Tibial nerve (tissue), 3 donors: Measurements from ENCODE around the genes OLFML2B, DDR2 and RGS5.

GRCh38 chr1:161499674-161500112 lies 5.6 kb upstream of the FCGR2A start:
- PRO-cap, result no peak
- RAMPAGE, long total RNA, 3 experiments, result no peak in any of the 3 experiments

DNA sequence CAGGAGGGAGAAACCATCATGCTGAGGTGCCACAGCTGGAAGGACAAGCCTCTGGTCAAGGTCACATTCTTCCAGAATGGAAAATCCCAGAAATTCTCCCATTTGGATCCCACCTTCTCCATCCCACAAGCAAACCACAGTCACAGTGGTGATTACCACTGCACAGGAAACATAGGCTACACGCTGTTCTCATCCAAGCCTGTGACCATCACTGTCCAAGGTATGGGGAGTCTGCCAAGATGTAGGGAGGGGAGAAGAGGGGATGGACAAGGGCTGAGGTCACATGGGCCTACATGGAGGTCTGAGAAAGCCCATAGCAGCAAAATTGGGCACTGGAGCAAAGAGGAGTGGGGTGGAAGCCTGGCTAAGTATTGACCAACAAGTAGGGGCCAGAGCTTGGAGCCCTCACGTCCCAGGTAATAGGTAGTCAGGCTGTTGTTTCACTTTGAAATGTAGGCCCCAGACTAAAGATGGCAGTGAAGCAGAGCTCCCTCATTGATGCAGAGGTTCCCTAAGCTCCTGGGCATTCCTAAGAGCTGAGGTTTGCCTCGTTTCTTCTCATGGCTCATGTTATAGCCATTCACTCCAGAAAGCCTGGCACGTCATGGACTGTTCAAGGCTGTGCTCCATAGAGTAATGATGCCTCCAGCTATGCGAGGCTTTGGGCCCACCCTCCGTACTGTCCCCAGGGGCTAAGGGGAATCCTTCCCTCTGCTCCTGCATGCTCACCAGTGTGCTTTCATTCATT lies 4.8 kb downstream of the FCGR2A start:
- PRO-cap, result no peak
- RAMPAGE, long total RNA, 3 experiments, result no peak in any of the 3 experiments

DNA sequence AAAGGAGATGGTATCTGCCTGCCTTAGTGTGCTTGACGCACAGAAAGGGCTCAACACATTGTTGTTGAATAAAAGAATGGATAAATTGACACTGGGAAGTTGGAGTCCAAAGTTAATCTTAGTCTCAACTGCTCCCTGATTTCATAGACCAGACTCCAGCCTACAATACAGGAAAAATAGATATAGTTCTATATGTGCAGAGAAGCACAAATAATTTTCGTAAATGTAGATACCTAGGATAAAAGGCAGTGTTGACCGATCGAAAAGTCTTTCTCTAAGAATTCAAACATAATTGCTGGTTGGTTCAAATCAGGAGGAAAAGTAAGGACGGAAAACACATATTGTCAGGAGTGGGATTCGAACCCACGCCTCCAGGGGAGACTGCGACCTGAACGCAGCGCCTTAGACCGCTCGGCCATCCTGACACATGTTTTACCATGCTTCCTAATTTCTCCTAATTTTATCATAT lies 5.7 kb downstream of the HSPA6 start:
- PRO-cap, result no peak
- RAMPAGE, long total RNA, 3 experiments, result no peak in any of the 3 experiments

DNA sequence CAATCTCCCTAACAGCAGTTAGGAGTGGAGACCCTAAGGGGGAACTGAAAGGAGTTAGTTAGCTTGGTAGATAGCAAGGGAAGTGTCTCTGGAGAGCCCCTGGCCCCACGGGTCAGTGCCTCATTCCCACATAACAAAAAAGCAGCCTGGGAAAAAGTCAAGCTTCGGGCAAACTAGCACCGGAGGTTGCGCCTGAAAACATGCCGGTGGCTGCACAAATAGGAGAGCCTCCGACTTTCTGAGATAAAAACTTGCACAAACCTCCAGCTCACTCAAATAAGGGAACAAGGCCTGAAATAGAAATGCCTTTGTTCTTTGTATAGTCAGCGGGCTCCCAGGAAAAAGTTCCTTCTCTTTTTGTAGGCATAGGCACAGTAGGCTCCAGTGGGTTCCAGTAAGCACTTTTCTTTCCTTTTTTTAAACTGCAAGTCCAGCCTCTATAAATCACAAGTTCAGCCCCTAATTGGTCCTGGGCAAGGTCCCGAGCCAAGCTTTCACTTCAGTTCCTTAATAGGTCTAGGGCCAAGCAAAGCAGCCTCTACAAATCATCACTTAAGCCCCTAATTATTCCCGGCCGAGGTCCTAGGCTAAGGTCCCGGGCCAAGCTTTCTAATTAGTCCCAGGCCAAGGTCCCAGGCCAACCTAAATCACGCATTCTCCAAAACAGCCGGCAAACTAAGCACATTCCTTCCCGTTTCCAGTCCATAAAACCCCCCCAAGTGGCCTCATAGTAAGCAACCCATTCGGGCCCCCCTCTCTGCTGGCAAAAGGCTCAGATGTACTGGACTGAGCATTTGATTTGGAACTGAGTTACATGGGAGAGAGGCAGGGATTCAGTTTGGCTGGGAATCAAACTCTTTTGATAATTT lies 8.5 kb downstream of the HSPA6 start:
- PRO-cap, result no peak
- RAMPAGE, long total RNA, 3 experiments, result no peak in any of the 3 experiments

- PRO-cap, result no peak
- RAMPAGE, long total RNA, 3 experiments, result no peak in any of the 3 experiments
These were observed 7.2 kb downstream of the FCGR3B start for GRCh38 chr1:161623727-161624223.

DNA sequence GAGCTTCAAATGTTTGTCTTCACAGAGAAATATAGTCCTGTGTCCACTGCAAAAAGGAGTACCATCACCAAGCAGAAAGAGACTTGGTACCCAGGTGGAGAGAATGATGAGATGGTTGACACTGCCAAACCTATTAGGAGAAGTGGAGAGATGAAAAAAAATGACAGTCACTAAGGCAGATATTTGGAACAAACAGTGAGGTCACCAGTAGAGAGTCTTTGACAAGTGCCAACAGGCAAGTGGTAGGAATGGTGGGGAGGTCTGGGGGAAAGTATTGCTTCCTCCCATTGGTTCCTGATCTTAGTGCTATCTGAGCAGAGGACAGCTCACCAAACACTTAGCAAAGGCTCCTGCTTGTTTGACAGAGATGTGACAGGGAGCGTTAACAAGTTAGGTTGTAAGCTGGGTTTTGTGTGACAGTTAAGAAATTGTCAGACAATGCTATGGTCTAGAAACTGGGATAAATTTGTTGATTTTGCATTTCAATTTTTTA lies 6.4 kb downstream of the FCGR3B start:
- PRO-cap, result no peak
- RAMPAGE, long total RNA, 3 experiments, result no peak in any of the 3 experiments

DNA sequence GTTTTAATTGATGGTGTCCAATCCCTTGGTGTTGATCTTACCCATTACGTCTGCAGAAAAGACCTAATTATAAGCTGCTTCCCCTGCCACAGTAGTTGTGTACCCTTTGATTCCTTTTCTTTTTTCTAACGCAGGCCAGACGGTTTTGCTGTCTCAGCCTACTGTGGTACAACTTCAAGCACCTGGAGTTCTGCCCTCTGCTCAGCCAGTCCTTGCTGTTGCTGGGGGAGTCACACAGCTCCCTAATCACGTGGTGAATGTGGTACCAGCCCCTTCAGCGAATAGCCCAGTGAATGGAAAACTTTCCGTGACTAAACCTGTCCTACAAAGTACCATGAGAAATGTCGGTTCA lies 35.8 kb downstream of the ATF6 start:
- PRO-cap, result no peak
- RAMPAGE, long total RNA, 3 experiments, result no peak in any of the 3 experiments

DNA sequence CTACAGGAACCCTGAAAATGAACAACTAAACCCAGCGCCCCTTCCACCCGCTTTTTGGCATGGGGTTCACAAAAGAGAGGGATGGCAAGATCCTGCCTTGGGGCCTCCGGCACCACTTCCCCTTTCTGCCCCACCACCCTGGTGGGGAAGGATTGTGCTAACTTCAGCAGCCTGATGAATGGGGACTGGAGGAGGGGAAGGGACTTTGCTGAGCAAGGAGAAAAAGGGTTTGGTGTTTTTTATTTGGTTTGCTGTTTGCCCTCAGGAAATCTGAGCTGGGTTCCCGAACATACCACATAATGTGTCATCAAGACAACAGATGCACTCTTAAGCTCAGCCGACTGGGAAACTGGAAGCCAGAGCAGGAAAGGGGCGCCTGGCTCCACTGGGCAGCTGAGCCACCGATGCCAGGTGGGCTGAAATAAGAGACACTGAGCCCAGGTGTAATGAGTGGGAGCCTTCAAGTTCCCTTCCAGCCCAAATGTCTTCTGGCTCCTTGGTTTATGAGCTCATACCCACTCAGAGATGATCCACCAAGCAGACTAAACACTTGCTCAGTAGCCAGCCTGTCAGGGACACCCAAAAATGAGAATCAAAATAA lies 19.8 kb downstream of the OLFML2B start:
- PRO-cap, result bidirectional peak, plus-strand start at position 354 of the sequence, minus-strand start at position 150 of the sequence; unidirectional peak, plus-strand start at position 106 of the sequence
- RAMPAGE, long total RNA, 3 experiments, result no peak in any of the 3 experiments

DNA sequence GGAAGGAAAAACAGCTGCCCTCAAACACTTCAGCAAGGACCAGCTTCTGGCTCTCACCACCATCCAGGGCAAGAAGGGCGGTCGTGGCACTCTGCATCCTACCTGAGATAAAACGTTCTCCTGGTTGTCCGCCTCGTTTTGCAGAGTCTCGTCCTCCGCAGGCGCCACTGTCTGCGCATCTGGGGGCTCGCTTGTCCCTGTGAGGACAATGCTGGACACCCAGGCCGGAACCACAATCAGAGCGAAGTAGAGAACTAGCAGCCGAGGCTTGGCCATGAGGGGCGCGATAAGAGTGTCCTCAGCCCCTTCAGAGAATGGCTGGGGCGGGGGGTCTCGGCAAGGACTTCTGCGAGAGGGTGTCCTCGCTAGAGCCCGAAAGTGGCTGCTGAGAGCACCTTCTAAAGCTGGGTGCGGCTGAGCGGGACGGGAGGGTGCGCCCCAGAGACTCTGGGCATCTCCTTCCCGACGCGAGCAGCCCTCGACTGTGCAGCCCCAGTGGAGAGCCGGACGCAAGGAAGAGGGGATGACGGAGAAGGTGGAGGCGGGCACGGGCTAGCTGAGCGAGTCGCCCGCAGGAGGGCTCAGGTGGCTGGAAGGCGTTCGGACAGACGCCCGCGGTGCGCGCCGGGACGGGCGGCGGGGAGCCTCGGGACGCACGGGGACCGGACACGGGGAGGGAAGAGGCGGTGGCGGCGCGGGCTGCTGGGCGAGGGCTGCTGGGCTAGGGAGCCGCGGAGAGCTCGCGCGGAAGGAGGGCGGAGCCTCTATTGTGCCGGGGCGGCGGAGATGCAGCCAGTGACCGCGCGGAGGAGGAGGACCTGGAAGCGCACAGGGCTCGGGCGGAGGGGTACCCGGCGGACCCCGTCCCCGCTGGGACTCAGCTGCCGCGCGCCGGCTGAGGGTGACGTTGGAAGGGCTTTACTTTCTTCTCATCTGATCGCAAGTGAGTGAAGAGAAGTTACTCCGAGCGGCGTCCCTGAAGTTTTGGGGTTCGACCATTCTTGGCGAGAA lies at the start of gene OLFML2B:
OLFML2B (minus strand) TSS at position 715 of the 1,011 bp plus-strand sequence.
- PRO-cap, result bidirectional peak, plus-strand start at position 795 of the sequence, minus-strand start at position 715 of the sequence; bidirectional peak, plus-strand start at position 880 of the sequence, minus-strand start at position 893 of the sequence
- RAMPAGE, long total RNA, 3 experiments, result start-site peak on the minus strand in 2 of 3 experiments, centred at positions 456 to 708 of the sequence, 29 to 57 reads per replicate

DNA sequence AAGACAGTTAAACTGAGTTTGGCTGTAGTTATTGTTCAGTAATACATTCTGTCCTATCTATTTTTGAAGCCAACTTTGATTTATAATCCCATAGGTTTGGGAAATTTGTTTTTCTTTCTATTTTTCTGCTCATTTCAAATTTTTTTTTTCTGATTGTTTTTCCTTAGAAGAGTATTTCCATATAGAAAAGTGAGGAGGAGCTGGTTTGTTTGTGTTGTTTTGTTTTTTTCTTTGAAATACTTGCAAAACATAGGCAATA lies 81.3 kb downstream of the SPATA46 start:
- PRO-cap, result no peak
- RAMPAGE, long total RNA, 3 experiments, result no peak in any of the 3 experiments

GRCh38 chr1:162612537-162613529 lies 19.4 kb upstream of the DDR2 start:
- PRO-cap, result no peak
- RAMPAGE, long total RNA, 3 experiments, result no peak in any of the 3 experiments

GRCh38 chr1:162626728-162626916 lies 5.6 kb upstream of the DDR2 start:
- PRO-cap, result no peak
- RAMPAGE, long total RNA, 3 experiments, result no peak in any of the 3 experiments

DNA sequence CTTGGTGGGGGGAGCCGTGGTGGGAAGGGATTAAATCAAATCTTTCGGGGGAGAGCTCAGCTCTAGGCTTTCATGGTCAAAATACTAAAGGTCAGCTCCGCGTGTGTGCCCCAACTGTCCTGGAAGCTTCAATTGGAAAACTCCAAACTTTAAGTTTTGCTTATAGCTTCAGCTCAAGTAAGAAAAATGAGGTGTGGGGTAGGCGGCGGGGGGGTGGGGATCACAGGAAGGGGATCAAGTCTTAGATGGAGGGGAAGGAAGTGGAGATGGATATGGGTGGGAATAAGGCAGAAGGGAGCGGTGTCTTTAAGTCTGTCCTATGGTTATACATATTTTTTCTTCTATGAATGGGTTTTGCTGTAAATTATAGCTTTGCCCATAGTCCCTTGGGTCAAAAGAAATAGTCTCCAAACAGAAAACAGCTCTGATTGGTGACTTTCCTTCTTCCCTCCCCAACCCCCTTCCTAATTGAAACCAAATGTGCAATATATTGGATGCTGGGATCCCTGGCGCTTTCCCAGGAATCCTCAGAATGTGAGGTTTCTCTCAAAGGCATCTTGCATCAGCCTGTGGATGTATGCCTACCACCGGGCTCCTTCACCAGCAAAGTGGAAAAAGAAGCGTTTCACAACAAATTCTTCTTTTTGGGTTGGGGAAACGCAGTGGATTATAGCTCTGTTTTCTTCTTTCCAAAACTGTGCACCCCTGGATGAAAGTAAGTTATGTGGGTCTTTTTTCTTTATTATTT lies at the start of gene DDR2:
DDR2 (plus strand) TSS at position 548 of the 748 bp plus-strand sequence.
- PRO-cap, result bidirectional peak, plus-strand start at position 641 of the sequence, minus-strand start at position 466 of the sequence
- RAMPAGE, long total RNA, 3 experiments, result start-site peak on the plus strand in 3 of 3 experiments, centred at positions 562 to 640 of the sequence, 28 to 185 reads per replicate

- PRO-cap, result no peak
- RAMPAGE, long total RNA, 3 experiments, result no peak in any of the 3 experiments
These were observed 31.3 kb downstream of the DDR2 start for GRCh38 chr1:162663446-162664159.

DNA sequence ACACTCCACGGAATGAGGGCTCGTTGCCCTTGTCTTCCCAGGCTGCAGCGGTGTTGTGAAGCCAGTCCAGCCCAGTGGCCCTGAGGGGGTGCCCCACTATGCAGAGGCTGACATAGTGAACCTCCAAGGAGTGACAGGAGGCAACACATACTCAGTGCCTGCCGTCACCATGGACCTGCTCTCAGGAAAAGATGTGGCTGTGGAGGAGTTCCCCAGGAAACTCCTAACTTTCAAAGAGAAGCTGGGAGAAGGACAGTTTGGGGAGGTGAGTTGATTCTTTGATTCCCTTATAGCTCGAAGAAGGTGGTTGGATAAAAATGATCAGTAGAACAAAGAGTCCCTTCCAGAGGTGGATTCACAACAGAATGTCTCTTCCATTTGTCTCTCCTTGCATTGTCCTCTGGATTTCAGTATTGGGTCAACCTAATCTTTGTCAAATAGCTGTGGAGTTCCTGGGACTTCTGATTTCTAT lies 18.5 kb upstream of the HSD17B7 start:
- PRO-cap, result no peak
- RAMPAGE, long total RNA, 3 experiments, result no peak in any of the 3 experiments

- PRO-cap, result no peak
- RAMPAGE, long total RNA, 3 experiments, result start-site peak on the minus strand in 3 of 3 experiments, at chr1:163202842-163202917 at its widest, 68 to 198 reads per replicate
These were observed at the start of gene RGS5 for GRCh38 chr1:163202771-163203567. Gene RGS5, minus strand, starts transcription at chr1:163202916.

- PRO-cap, result no peak
- RAMPAGE, long total RNA, 3 experiments, result no peak in any of the 3 experiments
These were observed 31.6 kb upstream of the NUF2 start for GRCh38 chr1:163289912-163290852.

DNA sequence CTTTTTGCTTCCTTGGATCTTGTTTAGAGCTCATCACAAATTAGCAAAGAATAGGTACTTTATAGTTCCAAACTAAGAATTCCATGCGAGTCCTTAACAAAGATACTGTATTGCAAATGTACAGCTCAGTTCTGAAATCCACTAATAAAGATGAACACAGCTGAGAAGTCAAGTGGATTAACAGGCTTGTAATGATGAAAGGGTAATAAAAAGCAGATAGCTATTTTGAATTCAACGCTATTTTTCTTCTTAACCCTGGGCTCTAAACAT lies 6.3 kb upstream of the NUF2 start:
- PRO-cap, result no peak
- RAMPAGE, long total RNA, 3 experiments, result no peak in any of the 3 experiments

- PRO-cap, result no peak
- RAMPAGE, long total RNA, 3 experiments, result no peak in any of the 3 experiments
These were observed 39.5 kb downstream of the PBX1 start for GRCh38 chr1:164598218-164599233.

- PRO-cap, result no peak
- RAMPAGE, long total RNA, 3 experiments, result start-site peak on the plus strand in 1 of 3 experiments, at chr1:164606697-164607515 at its widest, 6 to 7 reads per replicate
These were observed 48.0 kb downstream of the PBX1 start for GRCh38 chr1:164606732-164607617.